Endometrial microvascular endothelial cells (primary cell): ENCODE measurements around the genes MAPK7, RNF112 and NATD1.

- RAMPAGE, long total RNA = no peak
These were observed 15.3 kb upstream of the GRAPL start for GRCh38 chr17:19111614-19112949.

- RAMPAGE, long total RNA = no peak
These were observed 26.6 kb downstream of the EPN2 start for GRCh38 chr17:19263934-19264080.

DNA sequence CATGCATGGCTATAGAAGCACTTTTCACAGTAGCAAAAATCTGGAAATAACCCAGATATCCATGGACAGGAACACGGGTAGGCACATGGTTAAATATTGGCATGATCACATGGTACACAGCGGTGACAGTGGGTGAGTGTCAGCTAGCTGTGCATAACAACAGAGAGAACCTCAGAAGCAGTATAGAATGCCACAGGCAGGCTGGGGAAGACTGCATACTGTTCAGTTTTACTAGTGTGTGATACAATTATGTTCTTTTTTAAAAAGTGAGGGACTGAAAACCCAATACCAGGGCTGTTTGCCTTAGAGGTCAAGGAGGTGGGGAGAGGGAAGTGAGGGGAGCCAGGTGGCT, 31.5 kb downstream of the EPN2 start:
- RAMPAGE, long total RNA = no peak

DNA sequence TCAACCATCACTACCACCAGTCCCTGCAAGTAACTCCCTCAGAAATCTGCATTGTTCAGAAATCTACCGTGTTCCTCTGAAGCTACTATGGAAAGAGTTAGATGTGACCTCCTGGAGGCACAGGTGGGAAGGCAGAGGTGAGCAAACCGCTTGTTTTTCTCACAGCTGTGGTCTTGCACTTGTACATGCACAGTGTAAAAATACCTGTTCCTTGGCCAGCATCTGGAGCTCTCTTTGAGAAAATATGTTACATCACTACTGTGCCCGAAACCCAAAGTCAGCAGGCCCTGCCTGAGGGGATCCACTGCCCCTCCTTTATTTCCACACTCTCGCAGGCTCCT, 34.4 kb downstream of the EPN2 start:
- RAMPAGE, long total RNA = no peak

DNA sequence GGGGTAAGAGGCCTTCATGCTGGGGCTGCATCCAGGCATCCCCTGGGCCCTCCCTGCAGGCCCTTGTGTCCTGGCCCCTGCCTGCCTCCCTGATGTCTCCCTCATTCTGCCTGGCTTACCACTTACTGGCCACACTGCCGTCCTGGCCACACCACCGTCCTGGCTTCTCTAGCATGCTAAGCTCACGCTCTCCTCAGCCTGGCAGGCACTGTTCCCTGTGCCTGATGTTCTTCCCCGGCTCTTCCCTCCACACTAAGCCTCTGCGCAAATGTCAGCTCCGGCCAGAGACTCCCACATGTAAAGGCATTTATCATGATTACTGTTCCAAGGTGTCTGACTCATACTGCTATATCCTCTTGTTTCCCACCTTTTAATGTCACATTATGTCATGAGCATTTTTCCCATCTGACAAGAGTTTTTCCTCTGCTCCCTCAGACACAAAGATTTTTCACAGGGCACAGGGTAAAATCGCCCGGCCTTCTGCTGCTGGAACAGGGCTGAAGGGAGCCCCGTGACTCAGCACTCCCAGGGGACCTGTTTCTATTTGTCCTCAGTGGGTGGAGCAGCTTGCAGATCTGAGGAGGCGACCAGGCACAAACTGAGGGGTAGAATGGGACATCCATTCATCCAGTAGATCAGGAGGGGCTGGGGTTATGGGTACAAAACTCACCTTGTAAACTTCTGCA, 15.8 kb downstream of the B9D1 start:
- RAMPAGE, long total RNA = no peak

GRCh38 chr17:19378359-19378668, at the start of gene MAPK7:
TSS of gene MAPK7 (plus strand) at chr17:19378498.
- RAMPAGE, long total RNA = start-site peak on the plus strand at chr17:19378466-19378503, 43 and 54 reads in 2 replicates

DNA sequence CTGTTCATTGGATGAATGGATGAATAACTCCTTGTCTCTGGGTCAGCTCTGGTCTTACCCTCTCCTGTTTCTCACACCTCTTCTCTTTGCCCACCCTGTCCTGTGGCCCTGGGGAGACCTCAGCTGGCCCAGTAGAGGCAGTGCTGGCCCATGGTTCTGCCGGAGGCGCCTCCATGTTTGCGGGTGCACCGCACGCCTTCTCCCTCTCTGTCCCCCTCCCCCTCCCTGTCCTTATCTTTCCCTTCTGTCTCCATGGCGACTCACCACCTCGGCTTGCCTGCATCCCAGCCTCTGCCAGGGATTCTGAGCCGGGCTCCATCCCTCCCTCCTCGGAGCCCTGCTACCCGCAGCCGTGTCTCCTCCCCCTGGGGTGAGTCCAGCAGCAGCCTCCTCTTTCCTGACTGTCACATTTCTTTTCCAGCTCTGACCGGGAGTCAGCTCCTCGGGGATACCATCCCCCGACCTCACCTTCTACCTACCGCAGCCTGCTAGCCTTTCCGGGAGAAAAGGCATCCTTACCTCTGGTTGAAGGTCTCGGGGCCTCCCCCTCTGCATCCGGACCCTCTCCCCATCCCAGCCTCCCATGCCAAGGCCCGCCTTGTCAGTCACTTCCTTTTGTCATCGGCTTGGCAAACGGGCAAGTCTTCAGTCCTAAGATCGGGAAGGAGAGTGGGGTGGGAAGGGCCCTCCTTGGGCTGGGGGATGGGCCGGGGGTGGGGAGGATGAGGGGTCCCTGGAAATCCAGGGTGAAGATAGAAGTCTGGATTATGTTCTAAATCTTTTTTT, at the start of gene RNF112:
Gene RNF112, plus strand, starts transcription at position 407 of the 786 bp plus-strand sequence.
- RAMPAGE, long total RNA = no peak

GRCh38 chr17:19526866-19527209, 6.8 kb upstream of the SLC47A1 start:
- RAMPAGE, long total RNA = no peak

DNA sequence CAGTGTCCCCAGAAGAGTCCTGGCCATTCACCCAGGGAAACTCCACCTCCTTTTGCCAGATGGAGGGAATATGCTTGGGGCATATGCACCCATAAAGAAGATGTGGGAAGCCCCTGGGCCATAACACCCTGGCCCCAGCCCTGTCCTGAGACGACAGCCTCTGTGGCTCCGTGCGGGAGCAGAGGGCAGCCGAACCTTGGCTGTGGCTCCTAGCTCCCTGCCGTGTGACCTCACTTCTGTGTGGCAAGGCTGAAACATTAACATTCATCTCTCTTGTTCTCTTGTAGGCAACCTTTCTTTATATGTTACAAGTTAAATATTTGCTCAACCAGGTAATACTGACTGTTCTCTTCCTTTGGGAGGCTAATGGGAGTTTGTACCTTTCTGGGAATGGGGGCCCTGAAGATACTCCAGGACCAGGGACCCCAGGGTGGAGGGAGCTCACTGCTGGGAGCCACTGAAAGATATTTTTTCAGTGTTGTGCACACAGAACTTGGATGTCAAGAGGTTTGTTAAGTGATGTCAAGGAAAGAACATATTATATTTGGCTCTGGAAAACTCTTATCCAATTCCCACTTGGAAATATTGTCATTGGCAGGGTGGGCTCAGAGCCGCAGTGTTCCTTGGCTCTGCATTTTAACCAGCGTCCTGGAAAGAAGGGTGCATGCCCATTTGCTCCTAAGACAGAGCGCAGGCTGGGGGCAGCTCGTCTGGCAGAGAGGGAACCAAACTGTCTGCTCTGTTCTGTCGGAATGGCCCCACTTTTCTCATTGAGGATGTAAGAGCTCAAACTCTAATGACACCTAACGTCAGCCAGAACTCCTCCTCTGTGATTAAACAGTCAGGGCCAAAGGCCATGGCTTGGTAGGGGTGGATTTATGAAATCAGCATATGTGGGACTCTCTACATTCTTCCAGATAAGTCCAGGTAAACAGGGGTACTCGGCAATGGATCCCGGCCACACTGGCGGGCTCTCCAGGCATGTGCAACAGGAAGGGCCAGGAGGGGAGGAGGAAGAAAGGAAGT, 17.8 kb downstream of the SLC47A1 start:
- RAMPAGE, long total RNA = no peak

DNA sequence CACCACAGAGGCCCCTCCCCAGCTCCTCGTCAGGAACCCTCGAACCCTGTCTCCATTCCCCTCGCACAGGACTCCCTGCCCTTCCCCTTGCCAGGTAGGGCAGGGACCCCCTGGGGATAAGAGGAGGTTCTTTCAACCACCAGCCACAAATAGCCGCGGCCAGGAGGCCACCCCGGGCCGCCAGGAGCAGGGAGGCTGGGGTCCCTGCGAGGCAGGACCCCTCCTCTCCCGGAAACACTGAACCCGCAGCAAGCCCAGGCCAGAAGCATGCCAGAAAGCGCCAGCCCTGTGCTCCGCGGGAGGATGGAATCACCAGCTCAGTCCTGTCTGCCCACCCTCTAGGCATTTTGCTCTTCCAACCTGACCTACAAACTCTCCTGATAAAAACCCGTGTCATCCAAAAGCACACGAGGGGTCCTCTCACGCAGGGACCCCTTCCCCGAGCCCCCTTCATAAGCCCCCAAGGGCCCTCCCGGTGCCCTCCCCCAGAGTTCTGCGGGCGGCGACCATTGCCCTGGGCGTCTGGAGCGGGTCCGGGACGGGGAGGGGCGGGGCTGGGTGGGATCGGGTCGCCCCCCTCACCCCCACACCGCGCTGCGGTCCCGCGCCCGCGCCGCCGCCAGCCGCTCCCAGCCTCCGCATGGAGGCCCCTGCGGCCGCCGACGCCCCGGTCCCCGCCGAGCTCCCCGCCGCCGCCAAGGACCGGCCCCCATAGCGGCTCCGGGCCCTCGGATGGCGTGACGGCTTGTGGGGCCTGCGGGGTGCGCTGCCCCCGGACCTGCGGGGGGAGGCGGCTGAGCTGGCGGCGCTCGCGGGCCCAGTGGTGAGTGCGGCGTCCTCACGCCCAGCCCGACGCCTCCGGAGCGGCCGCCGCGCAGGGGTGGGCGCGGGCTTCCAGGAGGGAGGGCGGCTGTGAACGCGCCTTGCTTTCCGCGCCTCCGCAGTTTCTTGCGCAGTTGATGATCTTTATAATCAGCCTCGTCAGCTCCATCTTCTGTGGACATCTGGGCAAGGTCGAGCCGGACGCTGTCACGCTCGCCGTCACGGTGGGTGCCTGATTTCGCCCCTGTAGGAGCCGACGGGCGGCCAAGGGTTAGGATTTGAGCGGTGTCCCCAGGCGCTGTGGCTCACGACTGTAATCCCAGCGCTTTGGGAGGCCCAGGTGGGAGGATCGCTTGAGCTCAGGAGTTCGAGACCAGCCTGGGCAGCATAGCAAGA, 46.0 kb downstream of the SLC47A1 start:
- RAMPAGE, long total RNA = no peak

GRCh38 chr17:19905036-19905467, 37.3 kb upstream of the ULK2 start:
- RAMPAGE, long total RNA = no peak

- RAMPAGE, long total RNA = no peak
These were observed 15.2 kb upstream of the AKAP10 start for GRCh38 chr17:19992688-19993288.

- RAMPAGE, long total RNA = no peak
These were observed 206.0 kb downstream of the SPECC1 start for GRCh38 chr17:20215222-20215459.

DNA sequence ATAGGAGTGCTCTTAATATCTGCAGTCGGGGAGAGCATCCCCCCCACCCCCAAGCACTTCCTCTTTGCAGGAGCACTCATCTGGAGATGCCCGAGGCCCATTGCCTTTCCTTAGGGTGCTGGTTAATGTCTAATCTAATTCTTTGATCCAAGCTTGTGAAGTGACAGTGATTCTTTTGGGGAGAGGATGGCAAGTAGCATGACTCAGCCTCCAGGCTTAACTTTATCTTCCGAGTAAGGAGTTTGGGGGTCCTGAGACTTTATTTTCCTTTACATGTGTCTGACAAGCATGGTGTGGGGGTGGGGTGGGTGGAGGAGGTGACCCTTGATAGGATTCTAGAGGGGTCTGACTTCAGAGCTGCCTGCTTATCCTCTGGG, 207.1 kb downstream of the SPECC1 start:
- RAMPAGE, long total RNA = no peak

- RAMPAGE, long total RNA = no peak
These were observed 203.8 kb downstream of the LGALS9B start for GRCh38 chr17:20263460-20264004.

GRCh38 chr17:20784075-20784609, 204.6 kb downstream of the CDRT15L2 start:
- RAMPAGE, long total RNA = no peak

DNA sequence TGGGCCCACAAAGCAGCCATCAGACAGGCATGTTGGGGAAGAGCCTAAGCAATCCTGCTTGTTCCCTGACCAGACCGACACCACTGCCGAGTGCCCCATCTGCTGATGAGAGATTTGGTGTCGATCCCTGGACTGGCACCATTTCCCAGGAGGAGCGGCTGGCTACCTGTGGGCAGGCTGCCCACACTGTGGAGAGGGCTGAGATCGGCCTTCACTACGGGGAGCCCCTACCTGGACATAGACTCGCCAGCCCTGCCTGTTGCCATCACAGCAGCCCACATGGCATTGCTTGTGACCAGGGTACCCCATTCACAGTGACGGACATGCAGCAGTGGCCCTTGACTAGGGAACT, 44.6 kb downstream of the USP22 start:
- RAMPAGE, long total RNA = no peak

GRCh38 chr17:21021037-21021957, 21.5 kb downstream of the USP22 start:
- RAMPAGE, long total RNA = no peak

- RAMPAGE, long total RNA = no peak
These were observed 32.7 kb upstream of the USP22 start for GRCh38 chr17:21075400-21076062.

DNA sequence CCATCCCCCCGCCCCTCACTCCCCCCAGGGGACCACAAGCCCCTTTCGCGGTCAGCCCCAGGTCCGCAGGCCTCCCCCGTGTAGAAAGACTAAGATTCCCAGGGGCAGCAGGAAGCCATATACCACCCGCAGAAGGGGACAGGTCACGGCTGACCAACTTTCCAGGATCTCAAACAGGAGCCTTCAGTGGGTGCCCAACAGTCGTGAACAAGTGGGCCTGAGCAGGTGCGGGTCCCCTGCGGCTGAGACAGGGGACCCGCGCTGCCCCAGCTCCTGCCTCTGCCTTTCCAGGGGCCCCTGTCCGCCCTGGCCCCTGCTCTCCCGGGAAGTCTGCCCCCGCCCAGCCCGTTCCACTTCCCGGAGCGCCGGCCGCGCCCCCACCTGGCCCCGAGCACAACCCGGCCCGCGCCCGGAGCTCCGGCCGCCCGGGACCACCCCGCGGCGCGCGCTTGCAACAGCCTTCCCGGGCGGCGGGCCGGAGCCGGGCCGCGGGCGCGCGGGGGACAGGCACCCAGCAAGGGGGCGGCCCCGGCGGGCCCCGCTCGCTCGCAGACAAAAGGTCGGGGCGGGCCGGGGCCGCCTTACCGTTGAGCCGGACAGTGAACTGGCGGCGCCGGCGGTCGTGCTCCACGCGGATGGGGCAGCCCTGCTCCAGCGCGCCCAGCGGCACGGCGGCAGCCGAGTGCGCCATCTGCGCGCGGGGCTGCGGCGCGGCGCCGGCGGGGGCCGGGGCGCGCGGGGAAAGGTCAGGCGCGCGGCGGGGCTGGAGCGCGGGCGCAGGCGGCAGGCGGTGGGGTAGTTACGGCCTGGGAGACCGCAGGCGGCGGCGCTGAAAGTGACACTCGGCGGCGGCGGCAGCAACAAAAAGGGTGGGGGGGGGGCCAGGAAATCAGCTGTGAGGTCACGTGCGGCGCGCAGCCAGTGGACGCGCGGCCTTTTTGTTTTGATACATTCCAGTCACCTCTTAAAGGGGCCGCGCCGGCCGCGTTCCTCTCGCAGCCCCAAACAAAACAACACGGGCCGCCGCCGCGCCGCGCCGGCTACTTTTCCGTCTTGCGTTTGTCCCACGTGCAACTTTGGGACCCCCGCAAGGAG, at the start of gene NATD1:
Gene NATD1, minus strand, starts transcription at position 837 of the 1,095 bp plus-strand sequence.
- RAMPAGE, long total RNA = no peak